HT1080 (cell line): ENCODE results near the gene HOXA9.

GRCh38 chr7:26397355-26397805 lies 105.7 kb downstream of the SNX10 start:
RAMPAGE:
- cytosol, long total RNA = no peak
- long total RNA = no peak
- nucleus, long total RNA = no peak

RAMPAGE:
- cytosol, long total RNA = no peak
- long total RNA = no peak
- nucleus, long total RNA = no peak
Measured at GRCh38 chr7:26498210-26498569, 206.5 kb downstream of the SNX10 start.

GRCh38 chr7:27117699-27118626 lies 12.6 kb downstream of the HOXA4 start:
RAMPAGE:
- cytosol, long total RNA = no peak
- long total RNA = no peak
- nucleus, long total RNA = no peak

DNA sequence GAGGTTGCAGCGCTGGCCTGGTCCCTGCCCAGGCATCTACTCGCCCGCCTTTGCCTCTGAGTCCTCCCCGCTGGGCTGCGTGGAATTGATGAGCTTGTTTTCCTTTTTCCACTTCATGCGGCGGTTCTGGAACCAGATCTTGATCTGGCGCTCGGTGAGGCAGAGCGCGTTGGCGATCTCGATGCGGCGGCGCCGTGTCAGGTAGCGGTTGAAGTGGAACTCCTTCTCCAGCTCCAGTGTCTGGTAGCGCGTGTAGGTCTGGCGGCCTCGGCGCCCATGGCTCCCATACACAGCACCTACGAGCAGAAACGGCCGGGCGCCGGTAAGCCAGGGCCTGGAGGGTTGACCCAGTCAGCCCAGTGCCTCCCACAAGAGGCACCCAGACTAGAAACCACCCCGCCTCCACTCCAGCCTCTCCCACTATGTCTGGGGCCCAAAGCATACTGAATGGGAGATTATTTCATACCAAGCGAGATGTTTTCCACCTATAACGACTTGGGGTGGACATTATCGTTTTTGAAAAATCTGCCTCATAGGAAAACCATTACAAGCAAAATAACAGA lies 1.9 kb downstream of the HOXA6 start:
RAMPAGE:
- cytosol, long total RNA = no peak
- long total RNA = no peak
- nucleus, long total RNA = no peak

DNA sequence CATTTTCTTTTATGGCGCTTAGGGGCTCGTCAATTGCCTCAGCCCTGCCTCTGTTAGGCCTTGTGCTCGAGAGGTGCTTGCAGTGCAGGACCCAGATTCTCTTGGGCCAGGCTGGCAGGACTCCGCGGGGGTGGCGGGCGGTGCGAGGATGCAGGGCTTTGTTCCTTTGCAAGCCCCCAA lies 3.7 kb downstream of the HOXA9 start:
RAMPAGE:
- cytosol, long total RNA = no peak
- long total RNA = no peak
- nucleus, long total RNA = no peak

RAMPAGE:
- cytosol, long total RNA = no peak
- long total RNA = no peak
- nucleus, long total RNA = no peak
Measured at GRCh38 chr7:27163323-27163600, 2.1 kb downstream of the HOXA9 start.

GRCh38 chr7:27165161-27165754 lies at the start of gene HOXA9:
Gene HOXA9 (minus strand): TSS chr7:27165537.
RAMPAGE:
- cytosol, long total RNA = start-site peak on the minus strand at chr7:27165474-27165547, 20 and 158 reads in 2 replicates
- long total RNA = start-site peak on the minus strand at chr7:27165478-27165493, 14 reads
- nucleus, long total RNA = no peak

RAMPAGE:
- cytosol, long total RNA = no peak
- long total RNA = no peak
- nucleus, long total RNA = no peak
Measured at GRCh38 chr7:27176383-27176743, 2.2 kb upstream of the HOXA10 start.

GRCh38 chr7:27197353-27198209 lies 2.3 kb downstream of the HOXA13 start:
RAMPAGE:
- cytosol, long total RNA = no peak
- long total RNA = no peak
- nucleus, long total RNA = no peak

GRCh38 chr7:27204812-27205816 lies 5.2 kb upstream of the HOXA13 start:
RAMPAGE:
- cytosol, long total RNA = no peak
- long total RNA = no peak
- nucleus, long total RNA = no peak

RAMPAGE:
- cytosol, long total RNA = no peak
- long total RNA = no peak
- nucleus, long total RNA = no peak
Measured at GRCh38 chr7:27372091-27372798, 129.6 kb downstream of the EVX1 start.

RAMPAGE:
- cytosol, long total RNA = no peak
- long total RNA = no peak
- nucleus, long total RNA = no peak
Measured at GRCh38 chr7:27423320-27423796, 180.8 kb downstream of the EVX1 start.

DNA sequence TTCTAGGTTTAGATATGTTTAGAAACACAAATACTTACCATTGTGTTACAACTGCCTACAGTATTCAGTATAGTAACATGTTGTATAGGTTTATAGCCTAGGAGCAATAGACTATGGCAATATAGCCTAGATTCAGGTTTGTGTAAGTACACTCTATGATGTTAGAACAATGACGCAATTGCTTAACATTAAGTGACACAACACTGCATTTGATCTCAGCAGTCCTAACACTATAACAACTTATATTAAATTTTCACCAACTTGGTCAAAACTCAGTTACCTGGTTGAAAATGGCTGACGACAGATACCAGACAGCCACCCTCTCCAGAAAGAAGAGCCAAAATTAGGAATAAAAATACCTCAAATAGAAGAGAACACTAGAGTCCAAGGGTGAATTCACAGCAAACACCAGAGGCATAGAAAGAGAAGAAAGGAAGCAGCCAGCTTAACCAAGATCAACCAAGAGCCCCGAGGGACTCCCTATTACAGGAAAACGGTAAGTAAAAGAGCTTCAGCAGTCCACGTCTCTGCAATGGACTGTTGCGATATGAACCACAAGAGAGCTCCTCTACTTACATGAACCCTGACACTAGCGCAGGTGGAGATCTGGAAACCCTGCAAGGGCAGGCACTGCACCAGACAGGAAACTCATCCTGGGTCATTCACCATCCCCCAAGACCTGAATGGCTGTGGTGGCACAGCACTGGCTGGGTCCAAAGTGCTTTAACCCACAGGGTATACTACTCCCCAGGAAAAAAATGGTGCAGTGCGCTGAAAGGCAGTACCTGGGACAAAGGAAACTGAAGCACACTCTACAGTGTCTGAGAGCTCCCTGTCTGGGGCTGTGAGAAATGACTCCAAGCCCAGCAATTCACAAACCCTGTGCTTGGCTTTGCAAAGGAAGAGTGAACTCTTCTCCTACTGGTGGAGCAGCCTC lies 45.2 kb downstream of the HIBADH start:
RAMPAGE:
- cytosol, long total RNA = no peak
- long total RNA = no peak
- nucleus, long total RNA = no peak

DNA sequence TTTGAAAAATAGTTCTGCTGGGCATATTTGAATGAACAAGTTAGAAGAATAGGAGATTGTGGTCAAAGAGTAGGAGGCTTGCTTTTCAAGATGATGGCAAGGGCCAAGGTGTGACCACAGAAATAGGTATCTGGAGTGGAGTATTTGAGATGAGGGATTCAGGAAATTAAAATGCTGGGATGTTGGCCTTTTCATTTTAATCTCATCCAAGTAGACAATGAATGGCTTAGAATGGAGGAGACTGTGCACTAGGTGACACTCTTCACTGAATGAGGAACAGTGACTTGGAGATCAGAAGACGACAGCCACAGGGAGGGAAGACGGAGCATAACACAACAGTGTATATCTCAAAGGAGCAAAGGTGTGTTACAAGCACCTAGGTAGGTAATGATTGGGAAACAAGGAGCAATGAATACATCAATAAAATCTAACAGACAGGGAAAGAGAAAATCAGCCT lies 4.2 kb upstream of the TAX1BP1 start:
RAMPAGE:
- cytosol, long total RNA = no peak
- long total RNA = no peak
- nucleus, long total RNA = no peak

DNA sequence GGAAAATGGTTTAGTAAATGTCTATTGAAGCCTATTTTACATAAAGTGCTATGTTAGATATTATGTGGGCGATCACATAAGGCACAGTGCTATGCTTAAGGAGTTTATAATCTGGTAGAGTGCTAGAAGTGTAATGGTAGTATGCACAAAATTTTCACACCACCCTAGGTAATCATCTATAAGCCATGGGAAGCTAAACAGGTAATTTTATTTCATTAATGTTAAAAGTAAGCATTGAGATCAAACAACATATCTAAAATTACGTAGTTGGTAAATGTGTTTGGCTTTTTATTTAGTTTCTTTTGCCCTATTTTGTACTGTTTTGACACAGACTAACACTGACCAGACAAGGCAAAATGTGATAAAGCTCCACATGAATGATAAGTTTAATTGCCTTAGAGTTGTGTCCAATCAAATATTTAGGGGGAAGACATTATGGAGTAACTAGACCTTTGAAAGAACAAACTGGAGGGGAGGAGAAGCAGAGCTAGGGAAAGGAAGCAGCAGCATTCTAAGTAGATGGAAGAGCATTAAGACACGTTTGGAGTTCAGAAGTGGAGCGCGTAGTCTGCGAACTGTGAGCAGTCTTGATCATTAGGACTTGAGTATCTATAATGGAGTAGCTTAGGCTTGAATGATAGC lies 61.7 kb downstream of the TAX1BP1 start:
RAMPAGE:
- cytosol, long total RNA = no peak
- long total RNA = no peak
- nucleus, long total RNA = no peak

RAMPAGE:
- cytosol, long total RNA = no peak
- long total RNA = no peak
- nucleus, long total RNA = no peak
Measured at GRCh38 chr7:27901217-27901975, 161.4 kb downstream of the TAX1BP1 start.

RAMPAGE:
- cytosol, long total RNA = no peak
- long total RNA = no peak
- nucleus, long total RNA = no peak
Measured at GRCh38 chr7:28405663-28405881, 6.7 kb upstream of the CREB5 start.

RAMPAGE:
- cytosol, long total RNA = no peak
- long total RNA = no peak
- nucleus, long total RNA = no peak
Measured at GRCh38 chr7:28474116-28474708, 61.9 kb downstream of the CREB5 start.

DNA sequence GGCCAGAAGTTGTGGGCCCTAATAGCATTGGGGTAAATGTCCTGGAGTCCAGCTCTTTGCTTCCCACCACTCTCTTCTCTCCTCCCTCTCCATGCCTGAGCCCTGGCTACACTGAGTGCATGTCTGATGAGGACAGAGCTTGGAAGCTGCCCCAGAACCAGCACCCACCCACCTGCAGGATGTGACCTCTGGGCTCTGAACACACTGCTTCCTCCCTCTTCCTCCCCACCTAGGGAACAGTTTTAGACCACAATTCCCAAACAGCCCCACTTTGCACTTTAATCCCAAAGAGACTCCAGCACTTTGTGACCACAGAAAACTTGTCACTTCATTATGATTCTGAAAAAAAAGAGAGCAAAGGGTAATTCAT lies 262.5 kb downstream of the TRIL start:
RAMPAGE:
- cytosol, long total RNA = no peak
- long total RNA = no peak
- nucleus, long total RNA = no peak

DNA sequence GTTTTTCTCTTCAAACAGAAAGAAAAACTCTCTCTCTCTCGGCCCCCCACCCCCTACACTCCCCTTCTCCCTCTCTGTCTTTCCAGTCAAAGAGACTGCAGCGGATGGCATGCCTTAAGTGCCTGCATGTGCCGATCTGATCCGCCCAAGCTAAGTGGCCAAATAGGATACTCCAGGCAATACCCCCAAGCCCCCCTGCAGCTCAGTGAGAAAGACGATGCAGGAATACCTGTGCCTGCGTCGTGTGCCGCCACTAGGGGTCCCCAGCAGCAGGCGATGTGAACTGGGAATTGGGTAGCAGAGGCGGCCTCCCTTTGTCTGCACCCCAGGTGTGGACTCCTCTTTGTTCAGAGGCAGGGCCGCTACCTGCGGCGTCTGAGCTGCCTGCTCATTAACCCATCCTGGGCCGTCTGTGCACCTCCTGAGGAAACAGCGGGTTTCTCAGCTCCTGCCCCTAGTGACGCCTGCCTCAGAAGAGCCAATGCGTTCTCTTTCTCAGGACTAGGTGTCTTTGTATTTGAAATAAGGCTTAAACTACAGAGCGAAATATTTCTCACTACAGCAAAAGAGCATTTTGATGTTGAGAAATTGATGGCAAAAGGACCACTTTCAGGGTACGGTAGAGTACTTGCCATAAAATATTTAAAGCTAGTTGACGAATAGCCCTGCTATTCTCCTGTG lies 4.8 kb upstream of the CHN2 start:
RAMPAGE:
- cytosol, long total RNA = no peak
- long total RNA = no peak
- nucleus, long total RNA = no peak